Lower leg skin (tissue), 2 donors: ENCODE data around the genes FCSK, HYDIN and ZNF23.

DNA sequence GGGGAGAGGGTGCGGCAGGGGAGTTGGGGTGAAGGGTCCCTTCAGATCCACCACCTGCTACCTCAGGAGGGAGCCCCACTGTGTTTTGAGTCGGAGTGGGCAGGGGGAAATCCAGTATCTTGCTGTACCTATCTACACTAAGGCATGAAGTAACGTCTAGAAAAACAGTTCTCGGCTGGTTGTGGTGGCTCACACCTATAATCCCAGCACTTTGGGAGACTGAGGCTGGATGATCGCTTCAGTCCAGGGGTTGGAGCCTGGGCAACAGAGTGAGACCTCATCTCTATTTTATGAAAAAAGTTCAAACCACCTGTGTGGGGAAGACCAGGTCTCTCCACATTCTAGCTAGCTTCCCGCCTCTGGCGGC is 29.9 kb downstream of the ST3GAL2 start:
- PRO-cap = no peak
- RAMPAGE, long total RNA, 2 experiments = no peak in any of the 2 experiments

DNA sequence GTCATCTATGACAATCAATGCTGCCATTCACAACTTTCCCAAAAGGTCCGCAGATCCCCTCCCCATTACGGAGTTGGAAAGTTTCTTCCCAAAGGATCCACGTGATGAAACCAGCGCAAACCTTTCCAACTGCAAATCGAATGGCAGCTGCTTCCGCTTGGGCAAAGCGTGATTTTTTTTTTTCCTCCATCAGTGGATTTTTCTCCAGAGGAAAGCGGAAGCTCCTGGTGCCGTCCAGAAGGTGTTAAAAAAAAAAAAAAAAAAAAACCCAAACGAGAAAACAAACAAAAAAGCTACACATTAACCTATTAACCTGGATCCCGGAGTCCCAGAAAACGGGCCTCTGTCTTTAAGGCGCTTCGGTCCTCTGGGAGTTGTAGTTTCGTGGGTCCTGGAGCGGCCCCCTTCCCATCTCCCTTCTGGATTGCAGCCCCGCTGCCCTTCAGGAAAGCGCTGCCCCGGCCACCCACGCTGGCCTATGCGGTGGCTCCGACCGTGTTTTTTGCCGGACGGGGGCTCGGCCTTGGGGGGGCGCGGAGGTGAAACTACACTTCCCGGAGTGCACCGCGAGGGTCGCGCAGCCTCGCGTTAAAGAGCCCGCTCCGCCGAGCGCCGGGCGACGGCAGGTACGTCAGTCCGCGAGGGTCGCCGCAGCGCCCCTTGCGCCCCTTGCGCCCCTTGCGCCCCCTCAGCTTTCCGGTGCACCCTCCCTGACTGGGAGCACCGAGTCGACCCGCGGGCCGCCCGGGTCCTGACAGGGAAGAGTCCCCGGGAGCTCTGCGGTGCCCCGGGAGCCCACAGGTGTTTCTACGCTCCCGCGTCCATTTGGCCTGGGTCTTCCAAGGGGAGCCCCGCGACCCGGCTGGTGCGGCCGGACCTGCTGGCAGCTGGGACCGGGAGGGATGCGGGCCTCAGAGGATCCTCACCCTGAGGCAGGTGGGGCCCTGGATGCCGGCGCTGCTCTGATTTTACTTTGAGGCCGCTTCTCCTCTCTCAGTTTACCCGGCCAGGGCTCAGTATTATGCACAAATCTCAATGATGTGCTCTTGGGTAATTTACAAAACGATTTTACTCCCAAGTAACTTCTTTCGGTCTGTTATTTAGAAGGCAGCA is at the start of gene FCSK:
TSS of gene FCSK (plus strand) at position 591 of the 1,113 bp plus-strand sequence.
- PRO-cap = unidirectional peak, plus-strand start at position 591 of the sequence
- RAMPAGE, long total RNA, 2 experiments = start-site peak on the plus strand in 1 of 2 experiments, centred at position 591 of the sequence, 21 reads per replicate

GRCh38 chr16:70478876-70479829 is 24.8 kb downstream of the FCSK start:
- PRO-cap = no peak
- RAMPAGE, long total RNA, 2 experiments = start-site peak on the plus strand in 1 of 2 experiments, at chr16:70479244-70479302 at its widest, 6 reads per replicate

DNA sequence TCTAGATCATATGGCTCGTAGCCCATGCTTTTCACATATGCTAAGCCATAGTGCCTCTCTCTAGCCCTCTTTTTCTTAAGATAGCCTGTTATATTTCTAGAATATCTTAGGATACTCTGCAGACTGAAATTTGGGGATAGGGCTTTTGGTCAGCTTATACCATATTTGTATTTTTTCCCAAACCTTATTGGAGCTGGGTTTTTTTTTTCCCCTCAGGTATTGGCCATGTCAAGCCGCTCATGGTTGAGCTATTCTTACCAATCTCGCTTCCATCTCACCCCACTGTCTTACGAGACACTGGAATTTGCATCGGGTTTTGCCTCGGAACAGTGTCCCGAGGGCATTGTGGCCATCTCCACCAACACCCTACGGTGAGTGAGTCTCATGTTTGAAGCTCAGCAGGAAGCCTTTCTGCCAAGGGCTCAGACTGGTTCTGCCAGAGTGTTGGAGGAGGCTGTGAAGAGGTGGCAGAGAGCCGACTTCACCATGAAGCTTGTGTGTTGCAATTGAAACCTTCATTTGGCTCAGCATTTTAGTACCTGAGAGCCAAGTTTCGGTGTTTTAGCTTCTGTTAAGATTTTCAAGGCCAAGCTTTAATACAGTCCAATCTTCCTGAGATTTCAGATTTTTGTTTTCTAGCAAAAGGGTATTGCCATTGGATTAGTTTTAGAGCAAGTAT is 37.9 kb downstream of the SF3B3 start:
- PRO-cap = no peak
- RAMPAGE, long total RNA, 2 experiments = no peak in any of the 2 experiments

DNA sequence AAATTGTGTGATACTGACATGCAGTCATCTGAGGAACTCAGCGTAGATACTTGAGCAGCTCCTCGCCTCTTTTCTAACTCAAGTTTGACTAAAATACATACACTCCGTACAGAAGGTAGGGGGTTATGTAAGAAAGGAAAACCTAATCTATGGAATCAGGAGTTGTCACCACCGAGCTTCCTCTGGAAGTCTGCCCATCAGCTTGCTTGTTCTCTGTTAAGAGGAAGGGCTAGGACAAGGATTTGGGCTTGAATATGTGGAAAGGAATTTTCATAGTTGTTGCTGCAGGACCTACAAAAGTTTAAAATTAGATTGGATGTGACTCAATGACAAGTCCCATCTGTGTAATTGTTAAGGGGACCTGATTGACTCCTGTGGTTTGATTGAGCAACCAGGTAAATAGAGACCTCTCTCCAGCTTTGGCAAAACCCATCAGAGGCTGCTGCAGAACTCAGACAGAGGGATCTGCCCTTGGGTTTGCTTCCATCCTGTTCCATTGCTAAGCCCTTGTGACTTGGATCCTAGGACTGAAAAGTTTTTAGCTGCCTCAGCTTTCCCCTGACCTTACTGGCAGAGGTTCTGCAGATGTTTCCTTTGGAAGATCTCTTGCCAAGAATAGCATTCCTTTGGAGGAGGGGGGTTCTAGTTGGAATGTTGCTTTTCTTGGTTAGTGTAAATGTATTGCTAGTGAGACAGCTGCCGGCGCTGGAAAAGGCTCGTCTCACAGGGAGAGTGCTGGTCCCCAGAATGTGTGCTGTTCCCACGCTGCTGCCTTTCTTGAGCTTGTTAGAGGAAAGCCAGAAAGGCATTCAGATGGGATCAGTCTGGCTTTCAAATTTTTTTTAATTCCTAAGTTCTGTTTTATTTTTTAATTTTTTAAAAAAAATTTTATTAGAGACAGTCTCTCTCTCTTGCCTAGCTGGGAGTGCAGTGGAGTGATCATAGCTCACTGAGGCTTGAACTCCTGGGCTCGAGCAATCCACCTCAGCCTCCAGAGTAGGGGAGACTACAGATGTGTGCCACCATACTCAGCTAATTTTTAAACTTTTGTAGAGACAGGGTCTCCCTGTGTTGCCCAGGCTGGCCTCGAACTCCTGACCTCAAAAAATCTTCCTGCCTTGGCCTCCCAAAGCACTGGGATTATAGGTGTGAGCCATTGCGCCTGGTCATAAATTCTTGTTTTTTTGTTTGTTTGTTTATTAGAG is 50.1 kb downstream of the SF3B3 start:
- PRO-cap = no peak
- RAMPAGE, long total RNA, 2 experiments = no peak in any of the 2 experiments

- PRO-cap = no peak
- RAMPAGE, long total RNA, 2 experiments = no peak in any of the 2 experiments
Measured at GRCh38 chr16:70682674-70683453, 3.0 kb downstream of the MTSS2 start.

DNA sequence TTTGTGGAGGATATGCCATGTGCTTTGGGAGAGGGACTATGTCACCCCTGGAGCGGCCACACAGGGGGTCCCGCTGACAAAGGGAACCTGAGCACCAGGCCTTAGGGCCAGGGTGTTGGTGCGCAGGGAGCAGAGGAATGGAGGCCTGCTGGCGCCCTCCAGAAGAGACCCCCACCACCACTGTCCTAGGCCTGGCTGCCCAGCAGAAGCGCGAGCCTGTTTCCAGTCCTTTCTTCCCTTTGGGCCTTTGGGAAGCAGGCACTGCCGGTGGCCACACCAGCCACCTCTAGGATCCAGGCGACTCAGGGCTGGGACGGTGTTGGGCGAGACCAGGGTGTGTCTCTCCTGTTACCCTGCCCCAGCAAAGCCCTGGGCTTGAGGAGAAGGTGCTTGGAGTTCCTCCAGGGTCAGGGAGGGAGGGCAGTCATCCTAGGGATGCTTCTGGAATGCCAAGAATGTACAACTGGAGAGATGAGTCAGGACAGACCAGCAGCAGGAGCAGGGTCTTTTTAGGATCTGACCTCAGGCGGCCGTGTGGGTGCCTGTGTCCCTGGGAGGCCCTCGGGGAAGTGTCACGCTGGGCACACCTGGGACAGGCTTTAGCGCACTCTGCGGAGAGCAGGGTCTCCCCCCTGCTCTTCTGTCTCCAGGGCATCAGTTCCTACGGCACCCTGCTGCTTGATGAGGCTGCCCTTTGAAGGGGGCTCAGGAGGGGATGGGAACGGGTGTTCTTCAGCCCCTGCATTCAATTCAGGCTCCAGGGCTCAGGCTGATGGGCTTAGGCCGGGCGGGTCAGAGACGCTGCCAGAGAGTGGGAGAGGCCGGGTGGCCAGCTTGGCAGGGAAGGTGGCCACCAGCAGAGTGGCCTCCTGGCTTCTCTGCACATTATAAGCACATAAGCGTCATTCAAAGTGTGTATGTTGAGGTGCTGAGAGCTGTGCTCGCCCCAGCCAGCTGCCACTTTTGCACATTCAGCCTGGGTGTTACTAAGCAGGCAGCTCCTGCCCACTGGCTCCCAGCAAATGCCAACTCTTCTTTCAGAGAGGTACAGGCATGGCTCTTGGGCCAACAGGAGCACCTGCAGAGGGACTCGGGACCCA is 8.3 kb upstream of the MTSS2 start:
- PRO-cap = no peak
- RAMPAGE, long total RNA, 2 experiments = no peak in any of the 2 experiments

DNA sequence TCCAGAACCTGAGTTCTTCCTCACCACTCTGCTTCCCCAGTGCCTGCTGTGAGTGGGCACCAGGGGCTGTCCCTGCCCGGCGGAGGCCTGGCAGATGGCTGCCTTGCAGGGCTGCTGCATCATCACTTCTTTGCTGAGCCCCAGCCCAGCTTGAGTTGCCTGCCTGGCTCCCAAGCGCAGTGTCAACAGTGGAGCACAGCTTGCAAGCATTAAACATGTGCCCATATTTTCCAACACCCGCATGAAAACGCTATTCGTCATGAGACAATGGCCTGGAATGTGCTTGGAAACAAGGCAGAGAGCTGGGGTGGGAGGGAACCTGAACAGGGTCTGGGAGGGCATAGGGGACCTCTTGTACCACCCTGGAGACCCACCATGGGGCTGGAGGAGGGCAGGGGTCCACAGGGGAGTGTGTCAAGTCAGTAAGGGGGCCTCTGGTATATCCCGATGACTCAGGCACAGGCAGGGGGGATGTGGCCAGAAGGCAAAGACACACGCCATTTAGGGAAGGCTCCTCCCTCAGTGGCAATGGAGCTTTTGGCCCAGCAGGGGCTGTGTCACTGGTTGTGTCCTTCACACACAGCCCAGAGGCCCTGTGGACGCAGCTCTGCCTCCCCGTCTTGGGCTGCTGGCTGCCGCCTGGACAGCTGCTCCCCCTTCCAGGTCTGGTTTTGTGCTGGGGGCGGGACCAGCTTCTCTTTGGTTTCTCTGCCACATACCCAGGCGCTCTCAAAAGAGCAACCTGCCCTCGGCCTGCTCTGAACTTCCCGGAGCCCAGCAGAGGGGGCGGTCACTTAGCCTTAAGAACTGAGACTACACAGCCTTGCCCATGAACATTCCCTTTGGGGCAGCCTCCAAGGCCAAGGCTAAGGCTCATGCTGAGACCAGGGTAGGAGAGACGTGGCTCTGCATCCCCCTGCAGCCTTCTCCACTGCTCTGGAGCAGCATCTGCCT is 17.4 kb upstream of the MTSS2 start:
- PRO-cap = bidirectional peak, plus-strand start at position 188 of the sequence, minus-strand start at position 184 of the sequence
- RAMPAGE, long total RNA, 2 experiments = no peak in any of the 2 experiments

DNA sequence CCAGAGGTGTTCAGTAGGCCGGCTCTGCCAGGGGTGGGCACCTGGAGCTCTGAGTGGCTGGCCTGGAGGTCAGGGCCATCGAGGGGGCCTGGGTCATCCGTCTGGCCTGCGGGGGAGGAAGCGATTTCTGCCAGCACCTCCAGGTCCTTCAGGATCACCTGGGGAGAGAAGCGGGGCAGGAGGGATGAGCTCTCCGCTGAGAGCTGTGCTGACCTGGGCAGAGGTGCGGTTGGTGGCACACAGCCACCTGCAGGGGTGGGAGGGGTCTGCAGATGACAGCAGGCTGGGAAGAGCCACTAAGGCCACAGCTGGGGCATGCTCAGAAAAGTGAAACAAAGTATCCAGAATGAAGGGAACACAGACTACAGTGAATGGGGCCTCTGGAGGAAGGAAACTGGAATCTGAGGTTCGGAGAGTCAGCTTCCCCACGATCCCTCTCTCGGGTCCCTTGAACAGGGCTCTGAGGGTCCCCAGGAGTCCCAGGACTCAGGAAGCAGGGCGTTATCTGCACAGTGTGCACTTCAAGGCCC is 56.5 kb downstream of the VAC14 start:
- PRO-cap = no peak
- RAMPAGE, long total RNA, 2 experiments = no peak in any of the 2 experiments

GRCh38 chr16:70789033-70789728 is 11.8 kb downstream of the VAC14 start:
- PRO-cap = no peak
- RAMPAGE, long total RNA, 2 experiments = no peak in any of the 2 experiments

DNA sequence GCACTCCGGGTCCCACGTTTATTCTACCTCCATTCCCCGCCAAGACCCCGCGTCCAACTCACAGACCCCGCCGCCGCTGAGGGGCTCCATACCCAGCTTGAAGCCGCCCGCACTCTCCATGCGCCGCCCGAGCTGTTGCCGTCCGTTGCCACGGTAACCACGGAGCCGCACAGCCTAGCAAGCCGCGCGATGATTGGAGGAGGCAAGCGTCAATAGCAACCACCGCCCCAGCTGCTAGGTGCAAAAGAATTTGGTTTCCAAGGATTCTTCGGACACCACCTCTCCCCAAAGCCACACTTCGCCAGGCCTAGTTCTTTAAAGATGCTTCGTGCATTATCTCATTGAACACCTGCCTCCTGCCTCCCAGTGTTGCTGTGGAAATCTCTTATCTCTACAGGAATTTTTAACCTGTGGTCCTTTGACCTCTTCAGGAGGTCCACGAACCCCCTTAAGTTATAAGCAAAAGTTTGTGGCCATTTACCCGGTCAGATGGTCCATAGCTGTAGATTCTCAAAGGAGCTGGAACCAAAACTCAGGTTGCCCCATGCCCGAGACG is at the start of gene HYDIN:
TSS of gene HYDIN (minus strand) at position 155 of the 556 bp plus-strand sequence.
- PRO-cap = no peak
- RAMPAGE, long total RNA, 2 experiments = no peak in any of the 2 experiments

DNA sequence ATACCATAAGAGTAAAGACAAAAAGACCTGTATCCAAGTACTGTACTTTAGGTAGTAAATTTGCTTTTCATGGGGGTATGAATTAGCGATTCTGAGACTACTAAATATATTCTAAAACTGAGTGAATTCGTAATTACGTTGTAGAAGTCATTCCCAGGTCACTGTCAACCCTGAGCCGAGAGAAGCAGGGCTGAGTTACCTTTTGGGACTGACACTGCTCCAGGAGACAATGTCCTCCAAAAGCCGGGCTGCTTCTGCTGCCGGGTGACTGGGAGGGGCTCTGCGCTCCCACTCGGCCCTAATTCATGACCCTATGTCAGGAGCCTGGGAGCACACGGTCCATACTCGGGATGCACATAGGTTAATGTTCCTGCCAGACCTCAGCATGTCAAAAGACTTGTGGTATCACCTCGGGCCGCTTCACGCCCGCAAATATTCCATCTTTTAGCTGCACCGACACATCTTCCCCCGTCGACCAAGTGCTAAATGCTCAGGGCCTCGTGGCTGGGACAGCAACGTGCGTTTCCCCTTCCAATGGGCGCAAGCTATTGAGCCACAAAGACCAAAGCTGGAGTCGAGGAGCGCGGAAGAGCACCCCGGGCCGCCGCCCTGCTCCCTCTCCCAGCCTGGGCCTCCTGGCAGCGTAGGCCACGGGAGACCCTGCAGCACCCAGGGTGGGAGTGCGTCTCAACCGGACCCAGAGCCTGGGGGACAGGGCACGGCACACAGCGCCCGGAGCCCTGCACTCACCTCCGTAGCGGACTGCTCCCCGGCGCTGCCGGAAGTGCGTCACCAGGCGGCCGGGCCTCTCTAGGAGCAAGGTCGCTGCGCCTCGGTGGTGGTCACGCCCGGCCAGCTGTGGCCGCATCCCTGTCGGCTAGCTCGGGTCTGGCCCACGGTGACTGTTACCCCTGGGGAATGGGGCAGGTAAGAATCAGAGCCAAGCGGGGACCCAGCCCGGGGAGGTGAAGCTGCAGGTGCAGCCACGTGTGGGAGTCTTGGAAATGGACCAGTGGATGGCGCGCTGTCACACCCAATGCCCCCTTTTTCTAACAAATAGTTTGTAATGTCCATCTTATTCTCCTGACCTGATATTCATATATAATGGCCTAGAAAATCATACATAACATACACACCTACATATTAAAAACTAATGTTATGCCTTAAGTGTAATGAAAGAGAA is at the start of gene ZNF23:
TSS of gene ZNF23 (minus strand) at position 788 of the 1,183 bp plus-strand sequence.
- PRO-cap = bidirectional peak, plus-strand start at position 835 of the sequence, minus-strand start at position 764 of the sequence
- RAMPAGE, long total RNA, 2 experiments = start-site peak on the minus strand in 2 of 2 experiments, centred at positions 679 to 772 of the sequence, 16 to 19 reads per replicate

- PRO-cap = bidirectional peak, plus-strand start at chr16:71484312, minus-strand start at chr16:71484132; unidirectional peak, minus-strand start at chr16:71484607
- RAMPAGE, long total RNA, 2 experiments = start-site peak on the minus strand in 2 of 2 experiments, at chr16:71484387-71484641 at its widest, 16 to 19 reads per replicate
Measured at GRCh38 chr16:71483772-71485087, 4.9 kb downstream of the ZNF19 start.

DNA sequence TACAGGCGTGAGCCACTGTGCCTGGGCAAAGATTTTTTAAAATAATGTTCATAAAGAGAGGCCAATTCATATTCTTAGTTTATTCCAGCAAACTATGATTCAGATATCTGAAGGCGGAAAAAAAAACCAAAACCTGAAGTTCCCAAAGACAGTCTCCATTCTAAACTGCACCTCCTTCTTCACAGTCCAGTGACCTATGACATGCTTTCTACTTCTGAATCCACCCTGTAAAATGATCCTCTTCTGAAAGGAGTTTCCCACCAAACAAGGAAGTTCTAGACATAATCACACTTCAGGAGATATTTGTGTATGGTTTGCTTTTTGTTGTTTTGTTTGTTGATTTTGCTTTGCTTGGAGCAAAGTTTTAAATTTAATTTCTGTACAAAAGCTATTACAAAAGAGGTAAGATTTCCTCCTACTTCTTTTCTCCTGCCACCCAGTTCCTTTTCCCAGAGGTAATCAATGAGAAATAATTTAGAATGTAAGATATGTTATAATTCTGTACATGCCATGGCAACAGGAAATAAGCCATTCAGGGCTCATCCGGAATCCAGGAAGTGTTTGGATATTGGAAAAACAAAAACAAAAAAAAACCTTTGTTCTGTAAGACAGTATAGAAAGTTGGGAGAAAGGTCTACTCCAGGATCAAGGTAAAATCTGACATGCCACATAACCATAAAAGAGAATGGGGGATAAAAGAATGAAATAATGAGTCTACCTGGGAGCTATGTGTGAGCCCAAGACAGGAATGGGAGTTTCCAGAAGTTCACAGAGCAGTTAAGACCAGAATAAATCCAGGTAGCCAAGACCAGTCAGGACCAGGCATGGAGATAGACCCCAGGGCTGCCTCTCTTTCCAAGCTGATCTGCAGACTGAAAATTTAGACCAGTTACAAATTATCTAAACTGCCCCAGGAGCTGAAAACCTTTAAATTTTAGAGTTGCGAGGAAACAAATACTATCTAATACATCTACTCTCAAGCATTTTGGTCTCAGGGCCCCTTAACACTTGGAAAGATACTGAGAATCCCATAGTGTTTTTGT is 12.6 kb upstream of the CHST4 start:
- PRO-cap = no peak
- RAMPAGE, long total RNA, 2 experiments = no peak in any of the 2 experiments

DNA sequence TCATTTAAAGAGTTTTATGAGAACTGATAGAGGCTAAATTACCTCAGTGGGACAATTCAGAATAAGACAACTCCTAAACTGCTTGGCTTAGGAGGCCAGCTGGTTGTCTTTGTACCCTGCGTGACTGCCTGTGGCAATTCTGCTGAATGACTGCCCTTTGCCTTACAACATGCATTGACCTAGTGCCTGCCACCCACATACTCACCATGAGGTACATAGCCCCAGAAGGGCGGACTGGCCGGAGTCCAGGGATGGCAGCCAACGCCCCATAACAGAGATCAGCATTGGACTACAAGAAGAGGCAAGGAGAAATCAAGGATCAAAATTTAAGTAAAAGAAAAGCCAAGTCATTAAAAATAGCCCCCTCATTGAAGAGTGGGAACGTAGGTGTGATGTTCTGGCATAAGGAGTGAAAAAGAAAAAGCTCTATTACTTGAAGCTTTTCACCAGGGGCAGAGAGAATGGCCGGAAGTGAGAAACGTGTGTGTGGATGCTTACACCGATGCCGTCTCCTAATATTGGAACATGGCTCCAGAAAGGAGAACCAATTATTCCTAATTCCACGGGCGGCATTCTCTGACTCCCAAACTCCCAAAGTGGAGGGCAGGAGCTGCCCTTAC is 7.1 kb downstream of the TAT start:
- PRO-cap = no peak
- RAMPAGE, long total RNA, 2 experiments = no peak in any of the 2 experiments

- PRO-cap = no peak
- RAMPAGE, long total RNA, 2 experiments = no peak in any of the 2 experiments
Measured at GRCh38 chr16:71729232-71730018, 4.9 kb upstream of the PHLPP2 start.

- PRO-cap = no peak
- RAMPAGE, long total RNA, 2 experiments = no peak in any of the 2 experiments
Measured at GRCh38 chr16:71731585-71731967, 7.1 kb upstream of the PHLPP2 start.

GRCh38 chr16:71761934-71762593 is 37.6 kb upstream of the PHLPP2 start:
- PRO-cap = no peak
- RAMPAGE, long total RNA, 2 experiments = no peak in any of the 2 experiments

- PRO-cap = no peak
- RAMPAGE, long total RNA, 2 experiments = no peak in any of the 2 experiments
Measured at GRCh38 chr16:71854523-71855203, 8.9 kb downstream of the ATXN1L start.

- PRO-cap = unidirectional peak, plus-strand start at chr16:71883605
- RAMPAGE, long total RNA, 2 experiments = start-site peak on the minus strand in 1 of 2 experiments, at chr16:71883145-71884035 at its widest, 14 reads per replicate
Measured at GRCh38 chr16:71883143-71883691, 765 bp downstream of the ZNF821 start.